Airway epithelial cell (primary cell): ENCODE measurements around the genes CNTNAP3, FOXD4L6 and ANKRD20A1.

DNA sequence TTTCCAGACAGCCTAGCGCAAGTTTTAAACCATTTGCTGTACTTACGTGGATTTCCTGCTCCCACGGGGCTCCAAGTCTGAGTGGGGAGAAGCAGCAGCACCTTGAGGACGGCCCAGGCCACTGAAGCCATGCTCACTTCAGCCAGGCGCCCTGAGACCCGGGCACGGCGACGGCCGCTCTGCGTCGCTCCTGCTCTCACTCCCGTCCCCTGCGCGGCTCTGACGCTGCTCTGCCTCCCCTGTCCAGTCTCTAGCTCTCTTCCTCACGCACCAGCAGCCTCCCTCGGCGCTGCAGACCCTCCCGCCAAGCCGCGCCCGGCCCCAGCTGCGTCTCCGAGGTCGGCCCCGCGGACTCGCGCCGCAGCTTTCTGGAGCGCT is at the start of gene CNTNAP3:
Gene CNTNAP3 (minus strand): TSS at position 234 of the 378 bp plus-strand sequence.
- RAMPAGE, long total RNA = no peak

- RAMPAGE, long total RNA = no peak
Observed at GRCh38 chr9:40578904-40579497, 549.5 kb downstream of the FOXD4L6 start.

- RAMPAGE, long total RNA = no peak
Observed at GRCh38 chr9:40926090-40927003, 202.1 kb downstream of the FOXD4L6 start.

DNA sequence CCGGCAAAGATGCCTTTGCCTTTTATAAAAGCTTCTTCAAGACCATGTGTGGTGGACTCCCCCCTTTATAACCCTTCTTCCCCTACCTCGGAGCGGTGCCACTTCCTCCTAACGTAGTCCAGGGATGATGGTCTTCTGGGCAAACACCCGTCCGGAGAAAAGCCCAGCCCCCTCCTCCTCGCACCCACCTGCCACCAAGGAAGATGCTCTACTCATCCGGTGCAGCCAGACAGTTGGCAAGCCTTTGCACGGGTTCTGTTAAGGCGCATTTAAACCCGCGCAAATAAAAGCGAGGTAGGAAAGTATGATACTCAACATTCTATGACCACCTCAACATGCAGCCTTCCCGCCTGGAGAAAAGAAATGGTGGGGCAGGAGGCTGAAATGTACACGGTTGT is at the start of gene FOXD4L6:
Gene FOXD4L6 (minus strand): TSS at position 136 of the 398 bp plus-strand sequence.
- RAMPAGE, long total RNA = no peak

DNA sequence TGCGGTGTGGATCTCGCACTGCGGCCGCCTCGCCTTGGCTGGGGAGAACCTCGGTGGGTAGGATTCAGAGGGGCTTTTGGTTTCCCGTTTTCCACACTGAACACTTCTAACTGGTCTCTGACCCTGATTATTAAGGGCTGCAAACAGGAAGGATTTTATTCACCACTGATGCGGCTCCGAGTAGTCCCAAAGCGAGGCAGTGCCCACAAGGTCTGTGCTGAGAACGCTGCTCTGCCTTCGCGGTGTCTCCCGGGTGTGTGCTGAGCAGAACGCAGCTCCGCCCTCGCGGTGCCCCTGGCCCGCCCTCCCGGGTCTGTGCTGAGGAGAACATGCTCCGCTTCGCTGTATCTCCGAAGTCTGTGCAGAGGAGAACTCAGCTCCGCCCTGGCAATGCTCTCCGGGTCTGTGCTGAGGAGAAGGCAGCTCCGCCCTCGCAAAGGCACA is 167.4 kb upstream of the ZNG1F start:
- RAMPAGE, long total RNA = no peak

GRCh38 chr9:41652046-41652626 is 463.0 kb upstream of the ZNG1F start:
- RAMPAGE, long total RNA = no peak

GRCh38 chr9:61853924-61854405 is 664.1 kb downstream of the SPATA31A7 start:
- RAMPAGE, long total RNA = start-site peak on the plus strand at chr9:61854087-61854159, 34 and 16 reads in 2 replicates

GRCh38 chr9:61856273-61856925 is 666.6 kb downstream of the SPATA31A7 start:
- RAMPAGE, long total RNA = no peak

DNA sequence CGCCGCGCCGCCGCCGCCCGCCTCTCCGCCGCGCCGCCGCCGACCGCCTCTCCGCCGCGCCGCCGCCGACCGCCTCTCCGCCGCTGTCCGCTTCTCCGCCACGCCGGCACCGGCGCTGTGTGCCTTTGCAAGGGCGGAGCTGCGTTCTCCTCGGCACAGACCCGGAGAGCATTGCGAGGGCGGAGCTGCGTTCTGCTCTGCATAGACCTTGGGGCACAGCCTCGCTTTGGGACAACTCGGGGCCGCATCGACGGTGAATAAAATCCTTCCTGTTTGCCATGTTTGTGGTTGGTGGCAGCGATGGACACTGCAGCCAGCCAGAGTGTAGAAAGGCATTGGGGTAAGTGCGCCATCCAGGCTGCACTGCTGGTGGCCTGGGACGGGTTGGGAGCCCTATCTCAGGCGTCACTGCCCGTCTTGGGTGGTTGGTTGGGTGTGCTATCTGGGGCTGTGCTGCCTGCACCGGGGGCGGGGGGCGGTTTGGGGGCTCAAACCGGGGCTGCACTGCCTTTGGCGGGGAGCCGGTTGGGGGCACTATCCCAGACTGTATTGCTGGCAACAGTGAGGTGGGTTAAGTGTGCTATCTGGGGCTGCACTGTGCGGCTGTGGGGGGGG is 1899.5 kb downstream of the FOXD4L5 start:
- RAMPAGE, long total RNA = no peak

GRCh38 chr9:65878588-65878879 is 141.6 kb downstream of the FOXD4L4 start:
- RAMPAGE, long total RNA = no peak

DNA sequence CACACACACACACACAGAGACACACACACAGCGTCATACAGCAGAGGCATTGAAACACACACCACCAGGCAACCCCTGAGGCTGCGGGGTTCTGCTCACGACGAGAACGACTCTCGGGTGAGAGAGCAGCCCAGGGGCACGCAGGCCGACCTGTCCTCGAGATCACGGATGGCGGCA is 132.6 kb upstream of the ANKRD20A1 start:
- RAMPAGE, long total RNA = no peak

- RAMPAGE, long total RNA = no peak
Observed at GRCh38 chr9:67858736-67859005, at the start of gene ANKRD20A1. TSS of gene ANKRD20A1 (plus strand) at chr9:67858931.

DNA sequence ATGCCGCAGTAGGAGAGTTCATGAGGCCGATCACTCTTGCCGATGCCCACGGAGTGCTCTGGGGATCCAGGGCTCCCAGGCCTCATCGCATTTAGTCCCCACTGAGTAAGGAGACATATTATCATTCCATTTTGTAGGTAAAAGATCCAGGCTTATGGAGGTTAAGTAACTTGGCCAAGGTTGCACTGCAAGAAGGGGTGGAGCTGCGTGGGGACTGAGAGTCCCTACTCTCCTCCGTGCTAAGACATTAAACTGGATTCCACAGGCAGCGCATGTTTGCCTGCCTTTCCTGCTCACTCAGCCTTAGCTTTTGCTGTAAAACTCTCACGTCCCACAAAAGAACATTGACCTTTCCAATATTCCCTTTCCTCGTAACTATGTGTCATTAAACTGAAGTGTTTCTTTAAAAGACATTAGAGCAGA is 86.2 kb downstream of the TMEM252 start:
- RAMPAGE, long total RNA = no peak

GRCh38 chr9:68538190-68538801 is 2.4 kb downstream of the TMEM252 start:
- RAMPAGE, long total RNA = no peak

GRCh38 chr9:68779374-68779846 is 455 bp upstream of the PABIR1 start:
- RAMPAGE, long total RNA = no peak

DNA sequence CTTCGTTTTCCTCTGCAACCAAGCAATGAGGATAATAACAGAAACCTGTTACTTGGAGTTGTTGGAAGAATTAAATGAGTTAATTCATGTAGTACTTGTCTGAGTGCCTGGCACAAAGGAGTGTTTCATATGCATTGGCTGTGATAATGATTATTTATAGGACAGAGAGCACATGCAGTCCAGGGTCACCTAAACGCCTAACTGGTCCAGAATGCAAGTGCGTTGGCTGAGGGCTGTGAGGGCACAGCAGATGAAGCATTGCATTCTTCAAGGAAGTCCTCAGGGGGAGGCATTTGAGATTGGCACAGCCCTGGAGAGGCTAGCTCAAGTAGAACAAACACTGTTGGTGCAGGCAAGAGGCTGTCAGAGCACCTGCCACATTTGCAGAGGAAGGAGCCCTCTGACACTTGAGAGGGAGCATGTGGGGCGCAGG is 24.9 kb downstream of the PABIR1 start:
- RAMPAGE, long total RNA = no peak

GRCh38 chr9:68845057-68845627 is 65.3 kb downstream of the PABIR1 start:
- RAMPAGE, long total RNA = no peak

GRCh38 chr9:68861403-68862005 is 81.6 kb downstream of the PABIR1 start:
- RAMPAGE, long total RNA = no peak

GRCh38 chr9:68894303-68894769 is 114.5 kb downstream of the PABIR1 start:
- RAMPAGE, long total RNA = no peak

DNA sequence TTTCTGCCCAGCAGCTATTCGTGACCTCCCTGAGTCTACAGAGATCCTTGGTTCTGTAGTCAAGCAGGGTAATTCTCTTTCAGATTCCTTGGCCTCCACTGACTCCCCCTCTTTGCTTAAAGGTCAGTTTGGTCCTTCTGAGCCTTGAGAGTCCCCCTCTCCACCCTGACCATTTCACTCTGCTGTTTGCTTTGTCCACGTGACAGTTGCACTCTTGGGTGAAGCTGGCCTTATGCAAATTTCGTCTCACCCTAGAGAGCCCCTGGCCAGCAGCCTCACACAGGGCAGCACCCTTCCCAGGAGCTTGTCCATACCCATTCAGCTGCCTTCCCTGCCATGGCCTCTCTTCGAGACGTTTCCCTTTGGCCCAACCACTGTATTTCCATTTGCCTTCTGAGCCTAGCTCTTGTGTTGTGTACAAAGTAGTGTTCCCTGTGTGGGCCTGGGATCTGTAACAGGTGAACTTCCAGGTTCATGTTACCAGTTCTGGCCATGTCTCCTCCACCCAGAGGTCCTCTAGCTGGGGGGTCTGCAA is 63.7 kb downstream of the PRKACG start:
- RAMPAGE, long total RNA = no peak